Neutrophil (primary cell): ENCODE data around the genes NR4A3, PGAP4 and RNF20.

DNA sequence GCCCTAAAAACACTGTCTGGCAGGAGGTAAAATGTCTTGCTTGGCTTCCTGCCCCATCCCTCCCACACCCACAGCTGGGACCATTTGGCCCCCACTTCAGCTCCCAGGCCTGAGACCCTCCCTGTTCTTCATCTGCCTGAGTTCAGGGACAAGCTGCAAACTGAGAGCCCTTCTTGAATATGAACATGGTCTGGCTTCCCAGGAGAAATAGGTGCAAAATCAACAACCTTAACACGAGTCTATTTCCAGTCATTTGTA, 3.4 kb upstream of the COL15A1 start:
- PRO-cap = no peak

DNA sequence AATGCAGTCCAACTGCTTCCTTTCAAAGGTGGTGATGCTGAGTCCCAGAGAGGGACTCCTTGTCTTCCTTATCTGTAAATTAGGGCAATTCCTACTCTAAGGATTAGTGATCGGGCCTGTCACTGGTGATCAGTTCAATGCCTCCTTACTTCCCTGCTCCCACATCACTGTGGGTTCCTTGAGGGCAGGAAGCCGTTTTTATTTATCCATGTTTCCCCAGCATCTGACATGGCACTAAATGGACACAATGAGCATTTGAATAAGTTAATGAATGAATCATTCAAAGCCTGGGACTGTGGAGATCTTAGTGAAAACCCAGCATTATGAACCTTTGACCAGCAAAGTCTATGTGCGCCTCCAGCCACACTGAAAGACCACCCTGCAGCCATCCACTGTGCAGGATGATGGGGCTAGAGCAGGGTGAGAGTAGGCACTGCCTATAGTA, 11.5 kb downstream of the COL15A1 start:
- PRO-cap = no peak

DNA sequence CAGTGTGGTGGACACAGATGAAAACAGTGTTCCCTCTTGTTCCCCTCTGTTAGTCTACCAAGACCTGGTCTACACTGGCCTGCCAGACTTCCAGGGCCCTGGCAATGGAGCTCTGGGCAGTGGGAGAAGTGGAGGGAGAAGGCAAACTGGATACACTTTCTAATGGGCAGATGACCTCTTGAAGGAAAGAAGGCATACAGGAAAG, 13.4 kb upstream of the TGFBR1 start:
- PRO-cap = no peak

DNA sequence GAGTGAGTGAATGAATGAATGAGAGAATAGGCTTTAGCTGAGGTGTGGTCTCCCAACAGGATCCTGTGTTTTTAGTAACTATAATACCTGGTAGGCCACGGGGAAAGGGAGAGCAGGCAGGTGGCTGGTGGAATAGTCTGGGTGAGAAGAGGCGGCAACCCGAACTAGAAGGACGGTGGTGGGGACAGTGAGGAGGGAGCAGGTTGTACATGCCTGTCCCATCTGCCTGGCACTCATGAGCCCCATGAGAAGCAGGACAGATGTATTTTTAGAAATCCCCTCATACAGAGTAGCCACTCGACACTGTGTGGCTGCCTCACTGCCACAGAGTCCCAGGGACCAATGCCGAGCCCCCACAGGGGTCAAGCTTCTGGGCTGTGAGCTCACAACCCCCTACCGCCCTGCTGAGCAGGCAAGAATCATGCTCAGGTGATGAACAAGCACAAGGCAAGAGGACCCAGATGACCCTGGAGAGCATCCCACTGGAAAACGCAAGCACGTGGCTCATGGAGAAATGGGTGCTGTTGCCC, 136.6 kb downstream of the SEC61B start:
- PRO-cap = no peak

DNA sequence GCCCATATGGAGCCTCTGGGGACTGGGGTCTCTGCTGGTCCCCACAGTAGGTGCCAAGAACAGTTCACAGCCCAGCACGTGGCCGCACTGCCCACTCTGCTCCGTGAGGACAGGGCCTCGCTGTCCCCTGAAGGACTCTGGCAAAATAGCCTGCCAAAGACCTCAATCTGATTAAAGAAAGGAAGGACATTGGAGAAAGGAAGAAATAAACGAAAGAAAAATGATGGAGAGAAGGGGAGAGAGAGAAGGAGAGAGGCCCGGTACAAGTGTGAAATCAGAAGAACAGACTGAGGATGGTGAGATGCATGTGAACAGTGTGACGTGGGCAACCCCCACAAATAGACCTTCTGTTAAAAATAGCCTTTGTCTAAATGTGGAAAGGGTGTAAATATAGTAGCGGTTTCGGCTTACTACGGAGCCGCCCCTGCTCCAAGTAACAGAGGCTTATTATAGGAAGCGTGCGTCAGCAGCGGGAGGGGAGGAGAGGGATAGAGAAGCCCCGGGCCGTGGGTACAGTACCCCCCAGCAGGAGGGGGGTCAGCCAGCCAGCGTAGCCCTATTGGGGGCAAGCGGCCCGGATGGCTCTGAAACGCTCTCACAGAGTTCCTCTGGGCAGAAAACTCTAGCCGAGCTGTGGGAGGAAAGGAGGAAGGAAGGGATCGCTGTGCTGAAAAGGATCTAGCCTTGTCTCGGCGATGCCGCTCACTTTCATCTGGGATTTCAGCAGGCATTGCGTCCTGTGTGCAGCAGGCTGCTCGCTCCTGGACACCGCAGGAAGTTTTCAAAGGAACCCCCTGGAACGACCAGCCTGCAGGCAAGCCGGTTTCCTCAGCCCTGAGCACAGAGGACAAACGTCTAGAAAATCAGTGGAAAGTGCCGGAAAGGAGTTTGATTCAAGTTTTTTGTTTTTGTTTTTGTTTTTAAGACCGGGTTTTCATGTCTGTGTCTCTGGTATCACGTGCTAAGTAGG, 146.3 kb downstream of the SEC61B start:
- PRO-cap = no peak

- PRO-cap = unidirectional peak, minus-strand start at chr9:99821531; bidirectional peak, plus-strand start at chr9:99821857, minus-strand start at chr9:99821680
These were observed at the start of gene NR4A3 for GRCh38 chr9:99821409-99822479. Gene NR4A3, plus strand, starts transcription at chr9:99821885.

GRCh38 chr9:99829479-99829716, 7.7 kb downstream of the NR4A3 start:
- PRO-cap = no peak

DNA sequence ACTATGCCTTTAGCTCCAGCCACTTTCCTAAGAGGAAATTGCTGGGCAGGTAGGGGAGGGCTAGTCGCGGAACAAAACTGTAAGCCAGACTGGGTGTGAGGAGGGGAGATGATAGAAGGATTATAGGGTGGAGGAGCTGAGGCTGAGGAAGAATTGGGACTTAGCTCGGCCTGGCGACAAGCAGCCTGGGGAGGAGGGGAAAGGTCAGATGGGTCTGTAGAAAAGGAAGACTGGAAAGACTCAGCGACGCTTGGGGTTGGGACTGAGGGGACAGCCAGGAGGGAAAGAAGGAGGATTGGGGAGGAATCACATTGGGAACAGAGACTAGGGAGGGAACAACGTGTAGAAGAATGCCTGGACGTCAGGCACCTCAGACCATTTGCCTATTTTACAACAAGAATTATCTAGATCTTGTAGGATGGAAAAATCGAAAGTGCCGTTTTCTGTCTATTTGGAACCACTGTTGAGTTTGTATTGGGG, 45.6 kb downstream of the INVS start:
- PRO-cap = no peak

GRCh38 chr9:100163503-100164119, 64.6 kb downstream of the INVS start:
- PRO-cap = no peak

GRCh38 chr9:100516129-100516676, 43.3 kb downstream of the TMEFF1 start:
- PRO-cap = no peak

DNA sequence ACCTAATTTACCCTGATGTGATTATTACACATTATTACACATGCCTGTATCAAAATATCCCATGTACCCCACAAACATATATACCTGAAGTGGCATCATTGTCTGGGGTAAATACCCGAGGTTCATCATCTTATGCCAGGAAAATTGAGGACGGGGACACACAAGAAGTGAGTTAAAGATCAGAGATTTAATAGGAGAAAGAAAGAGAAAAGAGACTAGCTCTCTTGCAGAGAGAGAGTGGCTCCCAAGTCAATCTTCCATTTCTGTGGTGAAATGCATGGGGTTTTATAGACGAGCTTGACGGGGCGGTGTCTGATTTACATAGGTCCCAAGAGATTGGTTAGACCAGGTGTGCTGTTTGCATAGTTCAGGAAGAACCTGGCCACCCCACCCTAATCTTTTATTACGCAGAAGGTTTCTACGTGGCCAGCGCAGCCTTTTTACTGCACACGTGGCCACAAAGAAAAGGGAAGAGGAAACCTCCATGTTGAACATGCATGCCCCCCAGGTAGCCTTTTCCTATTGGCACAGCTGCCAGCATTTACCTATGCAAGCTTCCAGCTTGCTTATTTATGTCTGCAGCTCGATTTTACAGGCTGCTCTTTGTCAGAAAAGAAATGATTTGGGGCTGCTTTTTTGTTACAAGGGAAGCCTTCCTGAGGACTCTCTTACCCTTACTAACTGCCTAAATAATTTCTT, 92.0 kb downstream of the CAVIN4 start:
- PRO-cap = no peak

GRCh38 chr9:101381786-101382537, 2.8 kb downstream of the BAAT start:
- PRO-cap = no peak

DNA sequence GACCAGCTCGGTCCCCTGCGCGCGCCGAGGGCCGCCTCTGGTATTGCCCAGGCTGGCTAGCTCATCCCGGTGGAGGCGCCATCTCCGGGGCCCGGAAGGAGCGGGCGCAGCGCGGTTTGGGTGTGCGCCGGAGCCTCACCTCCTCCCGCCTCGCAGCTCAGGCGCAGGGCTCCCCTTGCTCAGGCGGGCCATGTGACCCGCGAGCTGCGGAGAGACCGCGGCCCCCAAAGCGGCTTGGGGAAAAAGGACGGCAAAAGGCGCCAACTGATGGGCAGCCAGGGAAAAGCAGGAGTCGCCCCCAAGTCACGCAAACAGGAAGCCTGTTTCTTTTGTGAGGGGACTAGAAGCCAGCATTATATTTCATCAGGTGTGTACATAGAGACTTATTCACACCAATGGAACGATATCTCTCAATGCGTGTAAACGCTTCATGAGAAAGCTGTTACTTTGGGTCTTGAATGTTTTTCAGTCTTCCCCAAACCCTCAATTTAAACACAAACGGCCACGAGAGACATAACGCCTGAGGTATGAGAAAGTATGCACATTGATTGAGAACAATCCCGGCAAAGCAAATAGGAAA, at the start of gene PGAP4:
Gene PGAP4 (minus strand): TSS at position 214 of the 580 bp plus-strand sequence.
- PRO-cap = no peak

- PRO-cap = unidirectional peak, minus-strand start at chr9:101533418; bidirectional peak, plus-strand start at chr9:101533854, minus-strand start at chr9:101533750
These were observed at the start of gene RNF20 for GRCh38 chr9:101533095-101534450. Gene RNF20, plus strand, starts transcription at chr9:101533853.

DNA sequence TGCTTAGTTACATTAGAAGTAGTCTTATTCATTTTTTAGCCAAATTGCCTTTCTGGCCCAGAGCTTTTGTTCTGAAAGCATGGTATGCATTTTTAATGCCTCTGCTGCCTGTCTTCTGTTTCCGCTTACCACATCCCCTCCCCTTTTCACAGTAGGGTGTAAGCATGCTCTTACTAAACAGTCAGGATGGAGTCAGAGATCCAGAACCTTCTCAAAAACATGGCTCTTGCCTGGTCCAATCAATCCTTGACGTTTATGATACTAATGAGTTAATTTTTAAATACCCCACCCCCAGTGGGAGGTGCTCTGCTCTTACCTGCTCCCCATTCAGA, 22.4 kb downstream of the PPP3R2 start:
- PRO-cap = no peak

- PRO-cap = no peak
These were observed 1.2 kb downstream of the NIPSNAP3A start for GRCh38 chr9:104748628-104749177.

DNA sequence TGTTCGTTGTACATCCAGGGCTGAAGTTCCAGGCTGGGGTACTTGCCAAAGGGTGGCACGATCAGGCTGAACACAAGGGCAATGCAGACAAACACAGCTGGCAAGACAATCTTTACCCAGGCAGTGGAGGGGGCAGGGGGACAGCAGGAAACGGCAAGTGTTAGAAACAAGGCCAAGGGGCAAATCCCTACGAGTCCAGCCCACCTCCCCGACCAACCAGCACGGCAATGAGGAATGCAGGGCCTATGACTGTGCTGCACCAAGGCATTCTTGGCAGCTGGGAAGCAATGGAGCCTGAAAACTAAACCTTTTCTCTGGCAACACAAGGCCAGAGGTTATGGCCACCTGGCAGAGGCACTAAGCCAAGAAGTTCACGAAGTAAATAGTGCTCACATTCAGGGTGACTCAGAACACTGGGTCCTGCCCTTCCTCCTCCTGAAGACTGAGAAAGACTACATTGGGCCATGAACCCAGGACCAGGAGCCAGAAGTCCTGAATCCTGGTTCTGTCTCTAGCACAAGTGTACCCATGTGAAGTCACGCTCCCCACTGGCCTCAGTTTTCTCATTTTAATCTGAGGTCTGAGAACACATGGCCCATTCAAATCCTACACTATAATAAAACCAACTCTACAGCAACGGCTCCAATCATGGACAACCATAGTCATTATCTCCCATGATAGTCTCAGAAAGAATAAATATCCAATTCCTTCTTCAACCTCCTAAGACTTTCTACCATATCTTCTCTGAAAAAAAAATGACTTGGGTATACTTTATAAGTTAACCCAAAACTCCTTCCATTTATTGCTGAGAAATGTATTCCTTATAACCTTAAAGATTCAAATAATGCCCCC, 47.1 kb downstream of the NIPSNAP3B start:
- PRO-cap = no peak

DNA sequence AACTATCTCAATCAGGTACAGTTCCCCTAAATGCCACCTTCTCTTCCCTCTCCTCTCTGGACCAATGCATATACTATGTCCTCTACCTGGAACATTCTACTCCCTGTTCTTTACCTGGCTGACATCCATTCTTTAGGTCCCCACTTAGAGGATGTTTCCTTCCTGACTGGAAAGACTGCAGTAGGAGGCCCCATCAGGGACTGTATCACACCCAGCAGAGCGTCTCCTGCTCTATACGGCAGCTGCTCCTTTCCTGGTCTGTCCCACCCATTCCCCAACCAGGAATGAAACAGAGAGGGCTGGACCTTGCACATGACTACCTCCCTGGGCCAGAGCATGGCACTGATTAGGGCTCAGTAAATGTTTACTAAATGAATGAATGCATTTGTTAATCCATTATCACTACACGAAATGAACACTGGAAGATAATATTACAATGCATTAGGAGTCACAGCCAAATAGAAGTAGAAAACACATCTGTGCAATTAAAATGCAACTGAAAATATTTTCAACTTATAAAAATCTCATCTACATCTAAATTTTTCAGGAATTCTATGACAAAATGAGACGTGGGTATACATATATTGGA, 76.4 kb downstream of the ABCA1 start:
- PRO-cap = no peak

DNA sequence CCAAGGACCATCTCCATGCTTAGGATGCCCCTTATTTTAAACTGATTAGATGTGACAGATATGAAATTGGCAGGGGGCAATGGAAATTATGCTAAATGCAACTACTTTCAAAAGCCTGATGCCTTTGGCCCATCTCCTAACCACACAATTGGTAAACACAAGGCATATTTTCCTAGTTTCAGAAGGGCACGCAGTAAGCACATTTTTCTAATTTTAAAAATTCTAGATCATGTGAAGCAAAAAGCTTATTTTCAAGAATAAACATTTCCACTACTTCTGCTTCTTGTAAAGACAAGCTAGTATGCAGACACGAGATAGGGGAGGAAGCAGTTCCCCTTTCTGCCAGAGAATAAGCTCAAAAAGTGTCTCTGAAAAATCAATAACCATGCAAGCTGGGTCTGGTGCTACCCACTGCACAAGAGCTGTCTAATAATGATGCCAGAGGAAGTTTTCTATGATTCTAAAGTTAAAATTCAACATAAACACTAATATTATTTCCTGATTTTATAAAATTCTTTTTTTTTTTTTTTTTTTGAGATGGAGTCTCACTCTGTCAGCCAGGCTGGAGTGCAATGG, 67.6 kb downstream of the ABCA1 start:
- PRO-cap = no peak

GRCh38 chr9:104926323-104926457, 1.8 kb downstream of the ABCA1 start:
- PRO-cap = no peak